ENCODE measurements around a stretch of chr1.

- RRBS: no CpG with 5 or more reads among the region's 5 CpGs
These were observed 42.4 kb upstream of the SRSF10 start for GRCh38 chr1:24022255-24023221.

DNA sequence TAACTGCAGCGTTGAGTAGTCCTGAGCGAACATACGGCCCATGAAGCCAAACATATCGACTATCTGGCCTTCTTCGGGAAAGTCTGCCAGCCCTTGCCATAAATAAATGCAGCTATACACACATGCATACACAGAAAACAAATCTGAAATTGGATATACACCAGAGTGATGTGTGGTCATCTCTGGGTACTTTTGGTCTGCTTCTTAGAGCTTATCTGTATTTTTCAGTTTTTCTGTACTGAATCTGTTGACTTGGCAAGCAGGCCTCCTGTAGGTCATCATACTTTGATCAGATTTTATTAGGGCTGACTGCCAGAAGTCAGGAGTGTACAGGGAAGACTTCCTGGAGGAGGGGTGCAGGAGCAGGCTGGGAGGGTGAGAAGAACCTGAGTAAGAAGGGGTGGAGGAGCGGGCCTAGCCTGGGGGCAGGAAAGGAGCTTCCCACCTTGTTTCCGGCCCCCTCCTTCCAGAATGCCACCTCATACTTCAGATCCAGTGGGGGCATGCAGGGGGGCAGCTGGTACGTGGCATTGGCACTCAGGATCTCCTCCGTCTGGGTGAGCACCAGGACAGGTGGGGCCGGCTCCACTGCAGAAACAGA lies 18.3 kb upstream of the IL22RA1 start:
- RRBS: no CpG with 5 or more reads among the region's 10 CpGs

GRCh38 chr1:24254667-24255165 lies 64.4 kb upstream of the GRHL3 start:
- RRBS: no CpG with 5 or more reads among the region's 14 CpGs

DNA sequence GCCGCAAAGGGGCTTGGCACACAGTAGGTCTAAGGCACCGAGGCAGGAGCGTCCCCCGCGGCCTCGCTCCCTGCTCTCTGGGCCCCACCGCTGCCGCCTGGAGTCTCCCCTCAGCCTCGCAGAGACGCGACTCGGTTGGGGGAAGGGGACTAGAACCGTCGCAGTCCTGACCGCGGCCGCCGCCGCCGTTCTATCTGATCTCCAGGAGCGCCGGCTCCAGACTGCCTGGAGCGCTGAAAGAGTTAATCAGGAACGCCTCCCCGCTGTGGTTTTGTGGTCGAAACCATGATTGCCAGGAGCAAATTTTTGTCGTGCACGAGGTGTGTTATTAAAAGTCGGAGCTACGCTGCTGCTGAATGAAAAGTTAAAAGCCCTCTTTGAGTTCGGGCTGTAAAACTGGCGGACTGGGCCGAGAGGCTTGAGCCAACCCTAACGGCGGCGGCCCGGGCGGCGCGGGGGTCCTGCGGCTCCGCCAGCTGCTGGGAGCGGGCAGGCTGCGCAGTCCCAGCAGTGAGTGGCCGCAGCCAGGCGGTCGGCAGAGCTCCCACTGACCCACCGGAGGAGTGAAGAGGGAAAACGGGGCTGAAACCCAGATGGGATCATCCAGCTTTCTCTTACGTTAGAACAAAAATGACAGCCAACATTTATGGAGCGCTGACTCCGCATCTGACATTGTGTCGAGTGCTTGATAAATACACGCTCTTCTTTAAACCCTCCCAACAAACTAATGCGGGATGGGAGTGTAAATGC lies 3.2 kb downstream of the GRHL3 start:
- RRBS: no CpG with 5 or more reads among the region's 55 CpGs

- RRBS: no CpG with 5 or more reads among the region's 15 CpGs
These were observed 40.2 kb downstream of the STPG1 start for GRCh38 chr1:24373025-24374093.

- RRBS: no CpG with 5 or more reads among the region's 21 CpGs
These were observed 415 bp downstream of the NIPAL3 start for GRCh38 chr1:24415987-24416446.

GRCh38 chr1:24417680-24418213 lies 2.1 kb downstream of the NIPAL3 start:
- RRBS: no CpG with 5 or more reads among the region's 1 CpG

- RRBS: no CpG with 5 or more reads among the region's 4 CpGs
These were observed 10.9 kb downstream of the NIPAL3 start for GRCh38 chr1:24426611-24426873.

GRCh38 chr1:24503506-24503945 lies 890 bp downstream of the RCAN3 start:
- RRBS: no CpG with 5 or more reads among the region's 11 CpGs

DNA sequence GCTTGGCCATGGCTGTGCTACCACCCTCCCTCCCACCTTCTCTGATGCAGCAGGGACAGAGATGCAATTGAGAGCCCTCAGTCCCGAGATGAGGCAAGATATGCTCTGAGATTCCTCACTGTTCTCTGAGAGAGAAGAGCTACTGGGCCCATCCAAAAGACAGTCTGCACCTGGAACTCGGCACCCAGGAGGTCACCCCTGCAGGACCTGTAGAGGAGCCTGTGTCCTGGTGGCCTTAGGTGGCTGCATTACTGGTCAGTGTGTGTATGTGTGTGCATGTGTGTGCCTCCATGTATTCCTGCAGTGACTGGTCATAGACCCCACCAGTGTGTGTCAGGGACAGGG lies 33.5 kb downstream of the NCMAP start:
- RRBS: no CpG with 5 or more reads among the region's 2 CpGs

DNA sequence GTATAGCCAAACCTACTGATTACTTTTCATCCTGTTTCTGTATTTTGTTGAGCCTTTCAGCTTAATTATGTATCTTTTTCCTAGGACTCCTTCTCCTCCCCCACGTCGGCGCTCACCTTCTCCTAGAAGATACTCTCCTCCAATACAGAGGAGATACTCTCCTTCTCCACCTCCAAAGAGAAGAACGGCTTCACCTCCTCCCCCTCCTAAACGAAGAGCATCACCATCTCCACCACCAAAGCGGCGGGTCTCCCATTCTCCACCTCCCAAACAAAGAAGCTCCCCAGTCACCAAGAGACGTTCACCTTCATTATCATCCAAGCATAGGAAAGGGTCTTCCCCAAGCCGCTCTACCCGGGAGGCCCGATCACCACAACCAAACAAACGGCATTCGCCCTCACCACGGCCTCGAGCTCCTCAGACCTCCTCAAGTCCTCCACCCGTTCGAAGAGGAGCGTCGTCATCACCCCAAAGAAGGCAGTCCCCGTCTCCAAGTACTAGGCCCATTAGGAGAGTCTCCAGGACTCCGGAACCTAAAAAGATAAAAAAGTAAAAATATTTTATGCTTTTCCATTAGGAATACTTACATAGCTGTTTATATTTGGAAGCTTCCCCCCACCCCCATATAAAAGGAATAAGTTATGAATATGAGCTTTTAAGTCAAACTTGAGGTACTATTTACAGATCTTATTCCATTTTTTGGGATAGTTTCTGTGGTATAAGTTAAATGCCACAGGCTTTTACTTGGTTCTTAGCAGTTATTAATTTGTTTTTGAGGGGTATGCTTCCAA lies 26.1 kb downstream of the SRRM1 start:
- RRBS: no CpG with 5 or more reads among the region's 21 CpGs

DNA sequence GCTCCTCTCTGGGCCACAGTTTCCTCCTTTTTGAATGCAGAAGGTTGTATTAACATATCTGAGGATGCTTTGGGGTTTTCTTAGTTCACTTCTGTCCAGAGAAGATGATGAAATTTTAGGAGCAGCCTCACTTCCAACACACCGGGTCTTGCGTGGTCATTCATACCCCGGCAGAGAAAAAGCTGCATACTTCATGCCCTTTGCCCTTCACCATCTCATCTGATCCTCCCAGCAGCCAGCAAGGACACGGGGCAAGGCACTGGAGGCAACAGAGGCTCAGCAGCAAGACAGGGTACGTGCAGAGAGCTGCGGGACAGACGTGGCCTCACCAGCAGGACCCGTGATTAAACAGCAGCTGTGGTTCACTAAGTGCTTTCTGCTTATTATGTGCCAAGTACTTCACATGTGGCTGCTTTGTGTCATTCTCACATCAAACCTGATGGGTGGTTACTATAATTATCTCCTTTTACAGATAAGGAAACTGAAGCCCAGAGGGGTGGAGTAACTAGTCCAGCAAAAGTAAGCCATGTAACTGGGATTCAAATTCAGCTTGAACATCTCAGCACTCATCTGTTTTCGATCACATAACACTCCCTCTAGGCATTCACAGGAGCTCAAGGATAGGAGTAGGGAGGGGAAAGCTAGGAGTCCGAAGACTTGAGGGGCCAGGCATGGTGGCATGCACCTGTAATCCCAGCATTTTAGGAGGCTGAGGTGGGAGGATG lies 51.0 kb upstream of the CLIC4 start:
- RRBS: no CpG with 5 or more reads among the region's 10 CpGs

- RRBS: no CpG with 5 or more reads among the region's 10 CpGs
These were observed 20.6 kb upstream of the CLIC4 start for GRCh38 chr1:24724526-24725186.

DNA sequence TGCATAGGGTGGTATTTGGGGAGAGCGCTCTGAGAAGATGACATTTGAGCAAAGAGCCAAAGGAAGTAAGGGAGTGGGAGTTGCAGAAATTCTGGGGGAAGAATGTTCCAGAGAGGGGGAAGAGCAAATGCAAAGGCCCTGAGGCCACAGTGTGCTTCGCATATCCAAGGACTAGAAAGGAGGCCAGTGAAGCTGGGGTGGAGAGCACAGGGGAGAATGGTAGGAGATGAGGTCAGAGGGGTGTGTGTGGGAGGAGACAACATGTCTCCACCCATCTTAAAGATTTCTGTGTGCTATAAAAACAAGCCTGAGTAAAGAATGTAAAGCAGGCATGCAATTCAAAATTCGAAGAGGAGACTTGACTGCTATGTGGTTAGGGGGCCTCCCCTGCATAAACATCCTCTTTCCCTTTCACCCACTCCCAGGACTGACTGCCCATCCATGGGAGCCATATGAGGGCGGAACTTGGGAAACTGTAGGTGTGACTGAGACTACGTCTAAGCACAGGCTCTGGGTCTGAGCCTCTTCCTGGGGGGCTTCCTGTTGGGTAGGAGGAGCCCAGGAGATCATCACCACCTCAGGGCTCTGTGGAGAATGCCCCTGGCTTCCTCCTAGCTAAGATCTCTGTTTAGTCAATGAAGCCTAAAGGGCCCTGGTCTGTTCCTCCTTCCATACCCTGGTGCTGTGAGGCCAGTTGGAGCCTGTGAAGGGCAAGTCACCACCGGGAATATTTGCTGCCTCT lies 2.9 kb upstream of the CLIC4 start:
- RRBS: 57% methylated on average over 1 of the region's 6 CpGs

DNA sequence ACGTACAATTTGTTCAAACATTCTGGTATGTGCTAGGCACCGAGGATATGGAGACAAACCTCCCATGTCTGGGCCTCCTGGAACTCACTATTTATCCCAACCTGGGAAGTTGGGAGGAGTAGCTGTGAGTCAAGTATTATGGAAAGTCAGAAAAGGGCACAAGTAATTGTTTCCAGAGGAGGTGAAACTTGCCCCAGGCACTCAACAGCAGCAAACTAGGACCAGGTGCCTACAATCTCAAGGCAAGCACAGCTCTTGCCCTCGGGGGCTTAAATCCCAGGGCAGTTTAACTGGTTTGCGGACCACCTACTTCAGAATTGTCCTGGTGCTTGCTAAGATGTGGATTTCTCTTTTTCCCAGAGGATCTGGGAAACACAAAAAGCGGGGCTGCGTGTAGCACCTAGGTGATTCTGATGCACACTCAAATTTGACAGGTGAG lies 1.4 kb upstream of the CLIC4 start:
- RRBS: no CpG with 5 or more reads among the region's 6 CpGs

DNA sequence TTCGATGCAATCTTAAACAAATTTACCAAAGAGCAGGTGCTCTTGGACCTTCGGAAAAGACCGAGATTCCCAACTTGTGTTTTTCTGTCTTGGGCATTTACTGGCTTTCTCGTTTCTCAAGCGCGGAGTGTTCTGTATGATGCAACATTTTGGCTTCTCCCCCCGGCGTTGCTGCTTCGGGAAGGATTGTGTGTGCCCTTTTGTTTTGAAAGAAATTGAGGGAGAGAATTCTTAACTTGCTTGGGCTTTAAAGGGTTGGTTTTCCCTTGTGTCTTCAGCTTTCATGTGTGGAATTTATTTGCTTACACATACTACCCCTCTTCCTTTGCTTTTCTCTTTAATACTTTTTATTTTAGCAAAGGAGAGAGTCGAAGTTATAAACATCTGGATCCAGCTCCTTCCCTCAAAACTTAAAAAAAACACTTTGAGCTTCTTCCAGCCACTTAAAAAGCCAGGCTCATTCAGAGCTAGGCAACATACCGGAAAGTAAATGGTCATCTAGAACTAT lies 953 bp downstream of the CLIC4 start:
- RRBS: no CpG with 5 or more reads among the region's 11 CpGs

DNA sequence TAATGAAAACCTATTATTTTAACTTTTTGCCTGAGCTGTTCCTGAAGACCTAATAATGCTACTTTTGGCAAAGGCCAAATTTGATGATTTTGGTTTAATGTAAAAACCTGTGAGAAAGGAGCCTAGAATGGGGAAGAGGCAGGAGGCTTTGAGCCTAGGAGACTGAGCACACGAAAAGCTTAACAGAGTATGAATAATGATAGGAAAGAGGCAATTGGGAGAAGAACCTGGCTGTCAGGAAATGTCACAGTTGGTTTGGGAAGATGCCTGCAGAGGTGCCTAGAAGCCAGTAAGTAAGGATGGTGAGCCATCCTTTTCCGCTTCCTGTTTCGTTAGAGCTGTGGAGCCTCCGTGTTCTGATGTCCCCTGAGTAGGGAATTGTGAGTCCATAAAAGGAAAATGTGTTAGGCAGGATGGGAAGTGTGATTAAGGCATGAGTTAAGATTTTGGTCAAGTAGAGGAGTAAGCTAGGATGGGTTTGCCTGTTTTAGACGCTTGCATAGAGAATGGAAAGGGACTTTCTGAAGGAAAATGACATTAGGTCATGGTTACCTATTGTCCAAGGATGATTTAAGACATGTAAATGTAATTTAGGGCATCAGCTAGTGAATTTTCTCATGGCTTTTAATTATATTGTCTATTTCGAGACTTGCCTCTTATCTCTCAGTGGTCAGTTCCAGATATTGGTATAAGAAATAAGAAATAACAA lies 9.0 kb downstream of the CLIC4 start:
- RRBS: no CpG with 5 or more reads among the region's 6 CpGs

DNA sequence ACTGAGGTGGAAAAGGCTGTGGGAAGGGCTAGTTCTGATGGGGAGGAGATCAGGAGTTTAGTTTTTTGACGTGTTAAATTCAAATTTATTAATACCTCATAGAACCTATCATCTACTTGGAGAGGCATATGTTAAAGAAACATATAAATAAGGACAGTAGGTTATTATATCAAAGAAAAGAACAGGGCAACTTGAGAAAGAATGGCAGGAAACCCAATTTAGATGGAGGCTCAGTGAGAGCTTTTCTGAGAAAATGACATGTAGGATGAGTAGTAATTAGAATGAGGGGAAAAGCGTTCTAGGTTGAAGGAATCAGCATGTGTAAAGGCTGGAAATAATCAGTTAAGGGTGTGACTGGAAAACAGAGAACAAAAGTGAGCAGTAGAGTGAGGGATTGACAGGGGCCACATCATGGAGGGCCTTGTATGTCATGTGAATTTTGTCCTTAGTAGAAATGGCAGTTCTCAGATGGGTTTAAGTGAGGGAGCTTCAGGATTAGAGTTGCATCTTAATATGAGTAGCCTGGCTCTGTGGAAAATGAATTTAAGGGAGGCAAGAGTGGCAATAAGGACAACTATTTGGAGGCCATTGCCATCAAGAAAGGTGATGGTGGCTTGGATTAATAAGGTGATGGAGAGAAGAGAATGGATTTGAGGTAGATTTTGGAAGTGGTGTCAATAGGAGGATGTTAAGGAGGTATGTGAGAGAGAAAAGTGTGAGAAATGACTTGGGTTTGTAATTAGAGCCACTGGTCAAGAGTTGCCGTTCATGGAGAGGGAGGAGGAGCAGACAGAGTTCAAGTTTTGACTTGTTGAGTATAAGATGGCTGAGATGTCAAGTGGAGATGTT lies 16.1 kb downstream of the CLIC4 start:
- RRBS: no CpG with 5 or more reads among the region's 3 CpGs

DNA sequence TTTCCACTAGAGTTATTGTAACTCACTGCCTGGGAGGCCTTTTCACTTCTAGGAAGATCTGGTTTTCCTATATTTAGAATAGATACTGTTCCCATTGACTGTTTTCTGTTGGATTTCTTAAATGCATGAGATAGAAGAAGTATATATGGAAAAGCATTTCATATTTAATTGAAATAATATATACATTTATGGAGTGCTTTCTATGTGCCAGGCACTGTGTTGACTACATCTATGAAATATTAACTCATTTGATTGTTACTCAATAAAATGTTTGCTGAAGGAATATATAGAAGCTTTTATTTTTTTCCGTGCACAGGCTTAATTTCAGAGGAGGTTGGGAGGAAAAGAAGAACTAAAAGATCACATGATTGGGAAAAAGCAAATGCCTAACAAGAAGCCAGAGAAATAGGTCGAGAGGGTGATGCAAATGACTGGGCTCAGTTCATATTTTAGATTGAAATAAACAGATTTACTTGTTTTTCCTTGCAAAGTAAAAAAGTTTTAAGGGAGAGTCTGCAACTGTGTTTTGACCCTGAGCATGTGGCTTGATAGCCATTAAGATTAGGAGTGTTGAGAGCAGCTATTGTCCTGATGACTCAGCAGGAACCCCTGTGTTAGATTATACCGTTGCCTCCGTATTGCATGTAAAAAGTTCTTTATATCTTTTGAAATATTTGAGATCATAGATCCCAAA lies 19.9 kb downstream of the CLIC4 start:
- RRBS: no CpG with 5 or more reads among the region's 4 CpGs

Data from retinal pigment epithelial cell (primary cell).